Smooth muscle cell (in vitro differentiated cells): Measurements from ENCODE around the gene LY86.

DNA sequence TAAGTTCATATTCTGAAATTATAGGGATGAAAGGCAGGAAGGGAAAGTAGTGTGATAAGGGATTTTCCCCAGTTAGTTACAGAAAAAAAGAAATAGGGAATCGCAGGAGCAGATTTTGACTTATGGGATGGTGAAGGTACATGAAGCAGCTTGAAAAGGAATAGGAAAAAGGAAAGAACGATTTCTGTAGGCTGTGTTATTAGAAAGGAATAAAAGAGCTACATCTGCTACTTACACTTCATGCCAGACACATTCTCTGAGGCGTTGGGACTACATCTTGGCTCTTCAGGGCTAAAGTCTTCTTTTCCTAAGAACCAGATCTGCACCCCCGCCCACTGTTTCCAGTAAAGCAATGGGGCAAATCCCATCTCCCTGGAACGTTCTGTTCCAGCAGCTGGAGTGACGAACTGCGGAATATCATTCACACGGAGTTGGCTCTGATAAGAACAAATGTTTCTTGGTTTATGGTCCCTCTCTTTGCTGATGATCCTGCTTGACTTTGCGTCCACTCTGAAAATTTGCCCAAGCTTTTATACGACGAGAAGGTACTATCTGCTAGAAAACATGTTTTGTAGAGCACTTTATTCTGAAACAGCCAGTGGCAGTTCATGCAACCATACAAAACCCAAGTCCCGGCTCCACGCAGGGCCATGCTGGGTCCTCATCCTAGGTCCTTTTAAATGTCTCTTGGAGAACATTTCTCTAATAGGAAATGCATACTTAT is 26.9 kb downstream of the FAM50B start:
- RAMPAGE, long total RNA, result no peak

DNA sequence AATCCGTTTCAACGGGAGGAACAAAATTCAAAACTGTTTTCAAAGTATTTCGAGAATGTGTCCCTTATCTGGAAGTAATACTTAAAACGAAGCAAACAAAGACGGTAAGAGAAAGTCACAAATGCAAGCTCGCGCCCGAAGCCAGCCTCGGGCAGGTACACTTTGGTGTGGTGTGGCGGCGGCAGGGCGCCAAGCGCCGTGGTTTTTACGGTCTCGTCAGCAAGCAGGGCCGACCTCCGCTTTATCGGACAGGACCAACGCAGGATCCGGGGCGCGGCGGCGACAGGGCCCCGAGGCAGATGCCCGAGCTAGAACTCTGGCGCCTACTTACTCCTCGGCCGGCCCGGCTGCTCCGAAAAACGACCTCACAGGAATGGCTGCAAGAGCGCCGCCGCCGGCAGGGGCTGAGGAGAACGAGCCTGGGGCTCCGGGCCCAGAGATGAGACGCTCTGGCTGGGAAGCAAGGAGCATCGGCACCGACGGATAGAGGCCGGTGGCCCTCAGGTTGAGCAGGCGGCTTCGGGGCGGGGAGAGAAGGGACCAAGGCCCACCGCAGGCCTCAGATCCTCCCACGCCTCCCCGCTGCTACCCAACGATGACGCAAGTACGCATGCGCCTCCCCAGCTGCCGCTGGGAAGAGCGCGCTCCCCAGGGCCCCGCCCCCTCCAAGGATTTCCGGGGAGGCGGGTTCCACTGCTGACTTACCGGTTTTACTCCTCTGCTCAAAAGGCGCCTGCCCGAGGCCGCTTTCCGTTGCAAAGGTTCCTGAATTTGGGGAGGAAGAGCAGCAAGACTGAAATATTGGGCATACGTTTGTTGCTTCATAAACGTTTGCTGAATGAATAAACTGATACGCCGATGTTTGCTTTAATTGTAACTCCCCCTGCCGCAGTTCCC is 2.7 kb upstream of the PRPF4B start:
- RAMPAGE, long total RNA, result start-site peak on the minus strand centred at position 554 of the sequence, 94 bp wide, 23 and 20 reads in 2 replicates

- RAMPAGE, long total RNA, result no peak
These were observed 1.6 kb upstream of the ECI2 start for GRCh38 chr6:4137017-4137411.

- RAMPAGE, long total RNA, result no peak
These were observed 20.4 kb upstream of the ECI2 start for GRCh38 chr6:4155770-4156215.

DNA sequence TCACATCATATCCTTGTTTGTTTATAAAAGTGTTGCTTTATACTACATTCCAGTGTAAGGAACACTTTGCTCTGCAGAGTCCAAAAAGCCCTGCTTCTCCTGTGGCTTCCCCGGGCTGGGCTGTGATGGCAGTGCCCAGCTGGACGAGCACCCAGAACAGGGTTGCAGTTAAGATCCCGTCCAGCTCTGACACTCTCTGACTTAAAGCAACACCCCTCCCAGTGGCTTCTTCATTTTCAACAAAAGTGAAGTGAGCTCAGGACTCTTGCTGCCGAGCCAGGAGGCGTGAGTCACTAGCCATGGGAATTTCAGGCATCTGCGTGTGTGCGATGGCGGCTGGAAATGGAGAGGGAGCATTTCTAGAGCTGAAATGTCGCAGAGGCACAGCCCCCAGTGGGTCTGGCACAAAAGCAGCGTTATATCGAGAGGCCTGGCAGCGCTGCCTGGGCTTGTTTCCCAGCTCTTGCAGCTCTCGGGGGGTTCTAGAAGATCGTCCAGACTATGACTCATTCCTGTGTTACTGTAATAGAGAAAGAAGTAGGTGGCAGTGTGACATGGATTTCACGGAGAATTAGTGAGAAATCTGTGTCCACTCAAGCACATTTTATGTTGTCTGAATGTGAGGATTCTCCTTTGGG is 216.5 kb upstream of the ECI2 start:
- RAMPAGE, long total RNA, result no peak

GRCh38 chr6:4446954-4447432 is 311.6 kb upstream of the ECI2 start:
- RAMPAGE, long total RNA, result no peak

GRCh38 chr6:5085630-5086268 is 608 bp downstream of the PPP1R3G start:
- RAMPAGE, long total RNA, result no peak

GRCh38 chr6:5616665-5617201 is 355.4 kb downstream of the FARS2 start:
- RAMPAGE, long total RNA, result no peak

GRCh38 chr6:5764984-5765790 is 241.5 kb downstream of the NRN1 start:
- RAMPAGE, long total RNA, result no peak

DNA sequence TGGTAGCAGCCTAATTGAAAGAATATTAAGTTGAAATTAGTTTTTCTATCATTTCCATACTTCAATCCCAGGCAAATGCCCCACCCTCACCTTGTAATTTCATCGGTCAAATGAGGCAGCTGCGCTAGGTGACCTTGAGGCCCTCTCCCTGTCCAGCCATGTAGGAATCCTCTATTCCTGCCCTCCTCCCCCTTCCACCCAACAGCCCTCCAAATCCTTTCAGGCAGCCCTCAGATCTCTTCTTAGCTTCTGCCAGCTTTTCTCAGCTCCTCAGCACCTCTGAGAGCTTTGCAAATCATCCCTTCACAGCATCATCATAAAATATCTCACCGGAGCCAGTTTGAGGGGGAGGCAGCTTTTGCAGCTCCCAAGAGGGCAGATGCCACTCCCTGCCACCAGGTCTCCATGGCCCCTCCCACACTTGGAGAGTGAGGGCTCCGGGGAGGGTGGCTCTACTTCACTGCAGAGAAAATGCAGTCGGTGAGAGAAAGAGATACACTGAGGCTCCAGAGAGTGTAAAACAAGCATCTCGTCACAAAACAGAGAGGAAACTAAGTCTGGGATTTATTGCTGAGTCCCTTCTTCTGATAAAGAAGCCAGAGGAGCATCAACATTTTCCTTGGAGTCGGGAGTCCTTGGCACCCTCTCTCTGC is 70.3 kb upstream of the F13A1 start:
- RAMPAGE, long total RNA, result no peak

- RAMPAGE, long total RNA, result no peak
These were observed at the start of gene LY86 for GRCh38 chr6:6588288-6589181. TSS of gene LY86 (plus strand) at chr6:6588720.

DNA sequence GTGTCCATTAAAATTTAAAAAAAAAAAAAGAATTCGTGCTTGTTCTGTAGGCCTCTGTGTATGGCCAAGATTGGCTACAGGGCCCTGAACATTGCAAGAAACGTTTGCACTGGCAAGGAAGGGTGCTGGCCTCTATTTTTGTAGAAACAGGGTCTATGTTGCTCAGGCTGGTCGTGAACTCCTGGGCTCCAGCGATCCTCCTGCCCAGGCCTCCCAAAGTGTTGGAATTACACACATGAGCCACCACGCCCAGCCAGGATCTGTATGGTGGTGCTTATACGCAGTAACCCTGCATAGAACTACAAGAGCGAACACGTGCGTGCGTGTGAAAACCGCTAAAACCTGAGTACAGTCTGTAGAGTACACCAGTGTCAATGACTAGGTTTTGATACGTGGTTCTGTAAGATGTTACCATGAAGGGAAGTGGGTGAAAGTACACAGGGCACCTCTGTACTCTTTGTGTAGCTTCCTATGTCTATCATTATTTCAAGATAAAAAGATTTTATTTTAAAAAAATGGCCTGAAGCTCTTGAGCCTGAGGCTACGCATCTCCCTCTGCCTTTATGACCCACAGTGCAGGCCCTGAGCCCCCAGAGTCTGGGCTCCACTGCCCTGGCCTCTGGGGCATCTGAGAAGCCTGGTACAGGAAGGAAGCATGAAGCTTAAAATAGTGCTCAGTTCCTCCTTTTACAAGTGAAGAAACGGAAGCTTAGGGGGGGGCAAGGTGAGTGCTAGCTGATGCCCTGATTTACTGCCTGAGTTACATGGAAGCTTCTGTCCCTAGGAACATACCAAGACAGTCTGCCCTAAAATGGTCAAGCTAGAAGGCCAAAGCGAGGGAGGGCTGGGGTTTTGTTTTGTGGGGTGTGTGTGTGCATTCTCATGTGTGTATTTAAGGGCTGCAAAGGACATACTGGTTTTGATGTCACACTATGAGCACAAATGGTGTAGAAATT is 21.6 kb downstream of the LY86 start:
- RAMPAGE, long total RNA, result no peak

DNA sequence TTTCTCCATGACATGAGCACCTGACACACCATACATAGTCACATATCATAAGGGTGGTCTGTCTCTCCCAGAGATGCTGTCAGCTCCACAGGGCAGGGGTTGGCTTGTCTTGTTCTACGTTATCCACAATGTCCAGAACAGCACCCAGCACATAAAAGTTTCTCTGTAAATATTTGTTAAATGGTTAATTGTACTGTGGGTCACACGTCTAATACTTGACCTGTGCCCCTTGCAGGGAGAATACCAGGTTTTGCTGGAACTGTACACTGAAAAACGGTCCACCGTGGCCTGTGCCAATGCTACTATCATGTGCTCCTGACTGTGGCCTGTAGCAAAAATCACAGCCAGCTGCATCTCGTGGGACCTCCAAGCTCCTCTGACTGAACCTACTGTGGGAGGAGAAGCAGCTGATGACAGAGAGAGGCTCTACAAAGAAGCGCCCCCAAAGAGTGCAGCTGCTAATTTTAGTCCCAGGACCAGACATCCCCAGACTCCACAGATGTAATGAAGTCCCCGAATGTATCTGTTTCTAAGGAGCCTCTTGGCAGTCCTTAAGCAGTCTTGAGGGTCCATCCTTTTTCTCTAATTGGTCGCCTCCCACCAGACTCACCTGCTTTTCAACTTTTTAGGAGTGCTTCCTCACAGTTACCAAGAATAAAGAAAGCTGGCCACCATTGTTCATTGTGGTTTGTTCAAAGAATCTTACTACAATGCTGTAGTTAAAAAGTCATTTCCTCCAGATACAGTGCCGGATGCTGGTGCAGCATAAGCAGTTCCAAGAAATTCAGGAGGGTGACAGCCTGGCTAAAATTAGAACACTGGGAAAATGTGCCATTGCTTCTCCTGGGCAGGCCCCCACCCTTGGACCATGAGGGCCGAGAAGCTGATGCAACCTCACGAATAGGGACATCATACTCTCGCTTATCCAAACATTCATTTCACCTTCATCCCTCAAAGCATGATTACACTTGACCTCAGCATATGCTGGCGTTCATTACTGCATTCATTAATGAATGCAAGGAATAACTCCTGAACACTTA is 66.1 kb downstream of the LY86 start:
- RAMPAGE, long total RNA, result no peak

GRCh38 chr6:6683287-6684485 is 95.2 kb downstream of the LY86 start:
- RAMPAGE, long total RNA, result no peak

DNA sequence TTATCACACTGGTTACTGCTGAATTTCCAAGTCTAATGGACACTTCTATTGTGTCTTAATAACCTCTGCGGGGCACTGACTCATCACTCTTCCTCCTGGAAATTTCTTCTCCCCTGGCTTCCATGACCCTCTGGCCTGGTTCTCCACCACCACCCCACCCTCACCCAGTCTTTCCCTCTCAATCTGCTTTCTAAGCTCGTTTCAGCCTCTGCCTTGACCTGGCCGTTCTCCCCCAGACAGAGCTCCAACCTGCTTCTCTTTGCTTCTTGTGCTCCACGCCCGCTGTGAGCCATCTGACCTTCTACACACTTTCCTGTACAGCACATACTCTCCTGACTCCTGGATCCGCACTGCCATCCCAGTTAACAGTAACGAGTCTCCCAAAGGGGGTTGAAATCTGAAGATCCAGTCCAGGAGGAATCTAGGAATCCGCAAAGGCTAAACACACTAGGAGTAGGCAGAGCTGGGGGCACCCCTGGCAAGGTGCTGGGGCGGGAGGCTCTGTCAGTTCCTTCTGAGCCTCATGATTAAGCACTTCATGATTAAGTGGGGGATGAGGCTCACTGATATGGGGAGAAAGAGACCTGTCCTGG is 146.2 kb downstream of the LY86 start:
- RAMPAGE, long total RNA, result no peak

- RAMPAGE, long total RNA, result no peak
These were observed 157.5 kb downstream of the LY86 start for GRCh38 chr6:6746075-6746338.

GRCh38 chr6:6806655-6807639 is 218.4 kb downstream of the LY86 start:
- RAMPAGE, long total RNA, result no peak

GRCh38 chr6:6823359-6824284 is 235.1 kb downstream of the LY86 start:
- RAMPAGE, long total RNA, result no peak

DNA sequence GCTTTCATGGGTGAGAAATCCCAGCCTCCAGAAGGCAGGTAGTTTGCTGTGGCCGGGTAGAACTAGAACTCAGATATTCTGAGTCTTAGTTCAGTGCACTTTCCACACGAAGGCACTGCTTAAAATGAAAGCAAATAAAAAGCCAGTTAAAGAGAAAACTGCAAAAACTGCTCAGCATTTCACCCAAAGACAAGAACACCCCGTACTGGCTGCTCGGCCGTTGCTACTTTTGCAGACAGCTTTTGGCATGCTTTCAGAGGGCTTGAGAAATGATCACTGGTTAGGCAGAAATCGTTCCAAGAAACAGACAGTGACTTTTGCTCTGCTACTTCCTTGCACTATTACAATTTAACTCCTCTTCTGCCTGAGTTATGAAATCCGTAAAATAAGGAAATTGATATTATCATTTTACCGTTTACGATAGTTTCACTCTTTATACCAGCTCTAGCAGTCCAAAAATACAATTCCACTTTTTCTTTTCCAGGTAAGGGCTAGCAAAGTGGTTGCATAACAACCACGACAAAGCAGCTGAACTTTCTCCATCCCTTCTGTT is 192.0 kb upstream of the RREB1 start:
- RAMPAGE, long total RNA, result no peak

GRCh38 chr6:6930179-6931044 is 177.3 kb upstream of the RREB1 start:
- RAMPAGE, long total RNA, result no peak